PFSK-1 (cell line): ENCODE data around the gene SLC38A2.

DNA sequence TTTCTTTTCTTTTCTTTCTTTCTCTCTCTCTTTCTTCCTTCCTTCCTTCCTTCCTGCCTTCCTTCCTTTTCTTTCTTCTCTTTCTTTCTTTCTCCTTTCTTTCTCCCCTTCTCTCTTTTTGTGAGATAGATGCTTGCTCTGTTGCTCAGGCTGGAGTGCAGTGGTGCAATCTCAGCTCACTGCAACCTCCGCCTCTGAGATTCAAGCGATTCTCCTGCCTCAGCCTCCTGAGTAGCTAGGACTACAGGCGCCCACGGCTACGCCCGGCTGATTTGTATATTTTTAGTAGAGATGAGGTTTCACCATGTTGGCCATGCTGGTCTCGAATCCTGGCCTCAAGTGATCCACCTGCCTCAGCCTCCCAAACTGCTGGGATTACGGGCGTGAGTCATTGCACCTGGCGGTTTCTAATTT lies 186.4 kb downstream of the C12orf40 start:
- RRBS: no CpG with 5 or more reads among the region's 10 CpGs

- RRBS: 1% methylated on average over 21 of the region's 35 CpGs
Measured at GRCh38 chr12:40104661-40105388, 1.1 kb downstream of the SLC2A13 start.

- RRBS: no CpG with 5 or more reads among the region's 12 CpGs
Measured at GRCh38 chr12:40107498-40107895, 1.6 kb upstream of the SLC2A13 start.

GRCh38 chr12:40240335-40241084 lies 15.7 kb downstream of the LRRK2 start:
- RRBS: no CpG with 5 or more reads among the region's 3 CpGs

GRCh38 chr12:40243390-40243726 lies 18.6 kb downstream of the LRRK2 start:
- RRBS: no CpG with 5 or more reads among the region's 1 CpG

GRCh38 chr12:40819453-40819924 lies 127.2 kb downstream of the CNTN1 start:
- RRBS: no CpG with 5 or more reads among the region's 9 CpGs

DNA sequence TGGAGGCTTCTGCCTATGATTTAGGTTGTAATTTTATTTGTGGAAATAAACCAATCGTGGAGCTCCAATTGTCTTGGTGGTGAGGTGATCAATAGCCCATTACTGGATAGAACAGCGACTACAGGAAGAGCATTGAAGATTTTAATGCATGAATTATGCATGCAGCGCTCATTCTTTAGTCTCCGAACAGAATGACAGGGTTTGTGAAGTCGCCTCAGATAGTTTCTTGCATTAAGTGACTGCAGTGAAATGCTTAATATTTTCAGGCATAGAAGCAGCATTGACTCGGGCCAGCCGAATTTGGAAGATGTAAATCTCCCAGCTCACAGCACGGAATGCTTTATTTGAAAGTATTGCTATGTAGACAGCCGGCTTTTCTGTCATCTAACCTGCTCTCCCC lies 135.5 kb downstream of the CNTN1 start:
- RRBS: no CpG with 5 or more reads among the region's 9 CpGs

- RRBS: no CpG with 5 or more reads among the region's 4 CpGs
Measured at GRCh38 chr12:41205186-41205751, 17.1 kb downstream of the PDZRN4 start.

- RRBS: no CpG with 5 or more reads among the region's 3 CpGs
Measured at GRCh38 chr12:42086623-42087495, 57.8 kb downstream of the GXYLT1 start.

- RRBS: no CpG with 5 or more reads among the region's 2 CpGs
Measured at GRCh38 chr12:42216197-42217277, 21.5 kb downstream of the YAF2 start.

GRCh38 chr12:42326333-42327425 lies 712 bp downstream of the PPHLN1 start:
- RRBS: no CpG with 5 or more reads among the region's 22 CpGs

DNA sequence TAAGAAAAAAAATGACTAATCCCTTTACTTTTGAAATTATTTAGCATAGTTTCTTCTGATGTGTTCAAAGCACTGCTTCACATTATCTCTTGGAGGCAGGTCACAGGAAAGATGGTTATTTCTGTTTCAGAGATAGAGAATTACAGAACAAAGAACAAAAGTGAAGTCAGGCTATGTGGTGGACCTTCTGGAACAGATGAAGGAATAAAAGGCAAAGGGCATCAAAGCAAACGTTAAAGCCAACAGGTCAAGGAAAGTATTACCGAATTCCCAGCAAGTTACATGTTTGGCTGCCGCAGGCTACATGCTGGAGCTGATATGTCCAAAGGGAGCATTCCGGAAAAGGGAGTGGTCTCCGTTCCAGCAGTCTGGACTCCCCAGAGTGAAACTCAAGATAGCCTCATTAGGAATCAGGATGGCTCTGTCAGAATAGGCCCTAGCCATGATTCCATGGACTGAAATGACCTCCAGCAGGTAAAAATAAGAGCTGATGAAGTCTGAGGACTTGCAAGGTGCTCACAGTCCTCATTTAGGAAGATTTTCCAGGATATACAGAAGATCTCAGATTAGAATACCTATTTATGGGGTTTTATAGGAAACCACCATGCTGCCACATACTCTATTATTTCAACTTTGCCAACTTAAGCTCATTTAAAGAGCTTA lies 379.8 kb upstream of the PRICKLE1 start:
- RRBS: no CpG with 5 or more reads among the region's 5 CpGs

GRCh38 chr12:44001330-44002020 lies 165.6 kb downstream of the TMEM117 start:
- RRBS: no CpG with 5 or more reads among the region's 3 CpGs

- RRBS: no CpG with 5 or more reads among the region's 9 CpGs
Measured at GRCh38 chr12:44835437-44836432, 40.4 kb downstream of the NELL2 start.

GRCh38 chr12:45289956-45290706 lies 74.2 kb downstream of the ANO6 start:
- RRBS: no CpG with 5 or more reads among the region's 2 CpGs

- RRBS: no CpG with 5 or more reads among the region's 9 CpGs
Measured at GRCh38 chr12:45975252-45976076, 14.9 kb downstream of the SCAF11 start.

DNA sequence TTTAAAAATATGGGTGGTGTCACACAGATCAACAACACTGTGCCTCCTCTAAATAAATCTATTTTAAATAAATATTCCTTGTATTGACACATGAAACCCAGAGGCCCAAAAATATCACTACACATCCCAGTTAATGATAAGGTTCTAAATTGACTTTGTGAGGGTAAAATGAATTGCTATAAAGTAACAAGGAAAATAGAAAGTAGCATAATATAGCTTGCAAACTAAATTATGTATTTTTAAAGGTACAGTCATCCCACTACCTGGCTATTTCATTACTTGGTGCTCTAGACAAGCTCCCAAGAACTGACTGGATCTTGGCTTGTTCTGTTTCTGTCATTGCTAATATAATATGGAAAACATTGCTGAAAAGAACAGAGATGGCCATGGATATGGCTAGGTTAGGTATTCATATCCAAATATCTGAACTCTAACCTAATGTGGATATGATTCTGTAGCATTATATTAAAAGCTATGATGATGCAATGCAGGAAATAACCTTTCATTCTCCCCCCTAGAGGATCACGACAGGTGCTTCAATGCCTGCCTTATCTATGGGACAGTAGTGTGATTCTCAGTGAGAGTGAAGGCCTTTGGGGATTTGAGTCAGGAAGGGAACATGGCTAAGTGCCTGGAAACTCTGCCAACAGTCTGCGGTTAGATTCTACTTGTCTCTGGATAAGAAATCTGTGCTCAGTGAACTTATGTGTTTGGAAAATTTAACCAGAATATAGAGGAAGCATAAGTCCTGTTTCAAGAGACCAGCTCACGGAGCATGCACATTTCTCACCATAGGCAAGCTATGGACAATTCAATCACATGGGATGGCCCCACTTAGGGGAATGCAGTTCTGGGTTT lies 82.0 kb downstream of the SLC38A1 start:
- RRBS: no CpG with 5 or more reads among the region's 3 CpGs

DNA sequence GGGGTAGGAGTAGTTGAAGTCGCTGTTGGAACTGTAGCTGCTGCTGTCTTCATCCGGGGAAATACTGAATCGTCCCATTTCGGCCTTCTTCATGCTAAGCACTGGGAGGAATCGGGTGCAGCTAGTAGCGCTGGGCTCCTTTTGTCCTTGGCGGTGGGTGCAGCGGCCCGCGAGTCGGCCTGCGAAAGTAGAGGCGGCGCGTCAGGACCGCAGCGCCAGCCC lies 1.5 kb downstream of the SLC38A2 start:
- RRBS: no CpG with 5 or more reads among the region's 17 CpGs

DNA sequence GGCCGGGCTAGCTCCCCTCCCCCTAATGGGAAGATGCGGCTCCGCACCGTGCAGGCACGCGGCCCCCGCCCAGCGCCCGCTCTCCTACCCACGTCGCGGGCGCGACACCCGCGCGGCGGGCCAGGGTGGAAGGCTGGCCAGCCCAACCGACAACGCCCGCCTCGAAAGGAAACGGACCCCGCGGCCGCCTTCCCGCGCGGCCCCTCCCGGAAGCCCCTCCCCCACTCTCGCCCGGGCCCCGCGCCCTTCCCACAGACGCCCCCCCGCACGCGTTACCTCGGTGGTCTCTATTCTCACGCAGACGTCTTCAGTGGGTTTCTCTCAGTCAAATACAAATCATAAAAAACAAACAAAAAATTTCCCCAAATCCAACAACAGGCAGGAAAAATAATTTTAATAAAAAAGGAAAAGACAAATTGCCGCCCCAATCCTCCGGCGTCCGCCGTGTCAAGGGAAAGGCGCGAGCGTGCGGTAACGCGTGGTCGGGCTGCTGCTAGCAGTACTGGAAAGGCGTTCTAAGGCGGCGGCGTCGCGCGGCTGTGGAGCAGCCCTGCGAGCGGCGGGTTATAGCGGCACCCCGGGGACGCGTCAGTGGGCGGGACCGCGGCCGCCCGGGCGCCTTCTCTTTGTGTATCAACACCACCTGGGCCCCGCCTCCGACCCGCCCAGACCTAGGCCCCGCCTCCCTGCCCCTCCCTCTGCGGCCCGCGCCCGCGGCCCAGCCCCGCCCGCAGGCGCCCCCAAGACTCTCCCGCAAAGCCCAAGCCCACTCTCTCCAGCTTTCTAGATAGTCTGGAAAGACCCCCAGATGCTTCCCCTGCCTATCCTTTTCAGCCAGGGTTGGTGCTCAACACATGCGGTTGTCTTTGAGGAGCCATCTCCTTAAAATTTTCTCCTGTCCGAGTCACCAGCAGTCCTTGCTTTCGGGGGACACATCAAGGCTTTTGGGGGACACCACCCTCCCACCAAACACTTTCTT lies at the start of gene SLC38A2:
TSS of gene SLC38A2 (minus strand) at position 541 of the 979 bp plus-strand sequence.
- RRBS: no CpG with 5 or more reads among the region's 89 CpGs